GM19240 (cell line): Measurements from ENCODE around the gene PKP1.

DNA sequence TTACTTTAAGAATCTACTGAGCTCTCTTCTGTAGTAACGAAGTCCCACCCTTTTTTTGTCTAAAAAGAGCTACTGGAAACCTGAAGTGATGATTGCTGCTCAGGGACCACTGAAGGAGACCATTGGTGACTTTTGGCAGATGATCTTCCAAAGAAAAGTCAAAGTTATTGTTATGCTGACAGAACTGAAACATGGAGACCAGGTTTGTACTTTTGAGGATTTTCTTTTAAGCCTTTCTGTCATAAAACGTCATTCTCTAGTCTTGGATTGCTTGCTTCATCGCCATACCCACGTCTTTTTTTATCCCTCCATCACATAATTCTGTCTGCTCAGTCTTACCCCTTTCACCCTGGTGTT lies 111.6 kb downstream of the PTPRC start:
- RRBS, result no CpG with 5 or more reads among the region's 4 CpGs

DNA sequence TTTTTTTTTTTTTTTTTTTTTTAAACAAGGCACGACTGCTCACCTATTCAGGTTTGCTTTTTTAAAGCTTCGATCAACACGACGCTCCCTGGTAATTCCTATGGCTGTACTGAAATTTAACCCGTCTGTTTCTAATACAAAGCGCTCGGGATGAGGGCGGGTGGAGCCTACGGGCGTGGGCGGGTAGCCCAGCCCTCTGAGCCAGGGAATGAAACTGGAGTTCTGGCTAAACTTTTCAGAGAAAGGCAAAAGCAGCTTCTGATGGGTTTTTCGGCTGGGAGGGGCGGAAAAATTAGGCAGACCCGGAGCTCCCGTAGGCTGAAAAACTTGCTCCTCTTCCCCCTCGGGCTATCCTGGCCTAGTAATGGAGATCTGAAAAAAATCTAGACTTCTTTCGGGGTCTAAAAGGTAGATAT lies 7.3 kb downstream of the NR5A2 start:
- RRBS, result no CpG with 5 or more reads among the region's 17 CpGs

DNA sequence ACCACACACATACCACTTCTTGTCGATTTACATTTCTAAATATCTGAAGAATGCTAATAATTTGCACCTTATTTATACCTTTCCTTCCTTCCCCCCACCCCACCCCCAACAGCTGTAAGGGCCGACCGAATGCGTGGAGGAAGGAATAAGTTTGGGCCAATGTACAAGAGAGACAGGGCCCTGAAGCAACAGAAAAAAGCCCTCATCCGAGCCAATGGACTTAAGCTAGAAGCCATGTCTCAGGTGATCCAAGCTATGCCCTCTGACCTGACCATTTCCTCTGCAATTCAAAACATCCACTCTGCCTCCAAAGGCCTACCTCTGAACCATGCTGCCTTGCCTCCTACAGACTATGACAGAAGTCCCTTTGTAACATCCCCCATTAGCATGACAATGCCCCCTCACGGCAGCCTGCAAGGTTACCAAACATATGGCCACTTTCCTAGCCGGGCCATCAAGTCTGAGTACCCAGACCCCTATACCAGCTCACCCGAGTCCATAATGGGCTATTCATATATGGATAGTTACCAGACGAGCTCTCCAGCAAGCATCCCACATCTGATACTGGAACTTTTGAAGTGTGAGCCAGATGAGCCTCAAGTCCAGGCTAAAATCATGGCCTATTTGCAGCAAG lies 20.7 kb downstream of the NR5A2 start:
- RRBS, result no CpG with 5 or more reads among the region's 9 CpGs

DNA sequence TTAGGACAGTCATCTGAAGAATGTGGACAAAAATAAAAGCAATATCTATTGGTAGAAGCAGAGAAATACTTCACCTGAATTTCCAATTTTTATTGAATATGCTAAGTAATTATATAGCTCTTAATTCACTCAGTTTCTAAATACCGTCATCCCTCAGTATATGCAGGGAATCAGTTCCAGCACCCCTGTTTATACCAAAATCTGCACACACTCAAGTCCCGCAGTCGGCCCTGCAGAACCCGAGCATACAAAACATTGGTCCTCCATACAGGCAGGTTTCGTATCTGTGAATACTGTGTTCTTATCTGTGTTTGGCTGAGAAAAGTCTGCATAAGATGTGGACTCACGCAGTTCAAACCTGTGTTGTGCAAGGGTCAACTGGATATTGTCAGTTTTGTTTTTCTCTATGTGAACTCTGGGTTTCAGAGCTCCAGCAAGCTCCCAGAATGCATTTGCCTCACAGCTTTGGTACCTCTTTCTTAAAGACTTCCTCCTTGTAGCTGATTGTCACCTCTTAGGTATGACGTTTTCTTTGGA lies 100.5 kb downstream of the NR5A2 start:
- RRBS, result no CpG with 5 or more reads among the region's 7 CpGs

DNA sequence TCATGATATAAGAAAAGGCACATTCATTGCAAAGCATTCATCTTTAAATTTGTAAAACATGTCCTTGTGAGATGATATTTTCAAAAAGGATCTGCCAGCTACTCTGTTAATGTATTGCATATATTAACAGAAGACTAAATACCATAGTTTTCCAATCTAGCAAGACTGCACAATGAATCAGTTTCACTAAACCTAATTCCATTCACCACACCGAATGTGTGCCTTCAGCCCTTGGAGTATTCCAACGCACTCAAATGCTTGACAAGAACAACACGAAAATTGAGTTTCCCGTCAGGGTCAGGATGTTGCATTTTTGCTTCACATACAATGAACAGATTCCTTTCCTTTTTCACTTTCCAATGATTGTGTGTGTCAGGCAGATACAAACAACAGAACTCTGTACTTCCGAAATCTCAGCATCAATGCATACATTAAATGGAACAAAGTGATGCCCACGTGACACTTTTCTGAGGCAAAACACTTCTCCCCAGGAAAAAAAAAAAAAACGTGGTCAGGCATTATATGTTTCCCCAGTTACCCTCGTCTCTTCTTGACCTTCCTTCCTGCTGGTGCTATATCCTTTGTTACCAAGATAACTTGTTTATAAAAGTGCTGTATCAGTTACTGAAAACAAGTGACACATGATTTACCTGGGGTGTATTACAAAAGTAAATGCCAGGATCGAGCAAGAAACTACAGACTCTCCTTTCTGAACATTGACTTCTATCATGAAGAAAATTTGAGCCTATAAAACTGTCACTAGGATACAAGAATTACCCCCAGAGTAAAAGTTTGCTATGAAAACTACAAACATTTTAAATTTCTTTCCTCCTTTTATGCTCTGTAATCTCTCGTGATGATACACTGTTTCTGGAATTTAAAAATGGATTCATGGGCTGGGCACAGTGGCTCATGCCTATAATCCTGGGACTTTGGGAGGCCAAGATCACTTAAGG lies 181.7 kb downstream of the ZNF281 start:
- RRBS, result no CpG with 5 or more reads among the region's 10 CpGs

DNA sequence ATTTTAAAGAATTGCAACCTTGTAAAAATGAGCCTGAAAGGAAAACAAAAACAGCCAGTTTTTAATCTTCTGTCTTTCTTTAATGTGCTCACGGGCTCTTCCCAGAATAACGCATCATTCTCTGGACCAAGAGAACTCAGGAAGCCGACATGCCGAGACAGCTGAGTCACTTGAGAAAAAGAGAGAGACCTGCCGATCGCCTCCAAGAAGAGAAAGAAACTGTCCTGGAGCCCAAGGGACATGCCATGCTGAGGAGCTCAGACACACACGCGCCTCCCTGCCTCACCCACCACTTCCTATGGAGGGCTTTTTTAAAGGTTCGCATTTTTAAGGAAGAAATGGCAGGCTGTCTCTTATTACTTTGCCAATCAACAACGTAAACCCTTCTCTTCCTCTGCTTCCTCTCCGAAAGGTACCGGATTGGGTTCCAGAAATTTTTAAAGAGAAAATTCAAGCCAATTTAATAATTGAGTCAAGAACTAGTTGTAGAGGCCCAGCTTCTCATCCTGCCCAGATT lies 176.4 kb downstream of the ZNF281 start:
- RRBS, result no CpG with 5 or more reads among the region's 12 CpGs

DNA sequence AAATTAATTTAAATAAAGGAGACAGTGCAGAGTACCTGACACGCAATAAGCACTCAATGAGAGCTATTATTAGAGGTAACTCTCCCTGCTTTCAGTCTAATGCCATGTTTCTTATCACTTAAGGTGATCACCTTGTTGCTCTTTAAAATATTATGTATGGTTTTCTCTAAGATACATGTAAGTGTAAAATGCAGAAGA lies 108.2 kb downstream of the ZNF281 start:
- RRBS, result no CpG with 5 or more reads among the region's 1 CpG

- RRBS, result no CpG with 5 or more reads among the region's 7 CpGs
Observed at GRCh38 chr1:200368176-200368656, 41.6 kb downstream of the ZNF281 start.

DNA sequence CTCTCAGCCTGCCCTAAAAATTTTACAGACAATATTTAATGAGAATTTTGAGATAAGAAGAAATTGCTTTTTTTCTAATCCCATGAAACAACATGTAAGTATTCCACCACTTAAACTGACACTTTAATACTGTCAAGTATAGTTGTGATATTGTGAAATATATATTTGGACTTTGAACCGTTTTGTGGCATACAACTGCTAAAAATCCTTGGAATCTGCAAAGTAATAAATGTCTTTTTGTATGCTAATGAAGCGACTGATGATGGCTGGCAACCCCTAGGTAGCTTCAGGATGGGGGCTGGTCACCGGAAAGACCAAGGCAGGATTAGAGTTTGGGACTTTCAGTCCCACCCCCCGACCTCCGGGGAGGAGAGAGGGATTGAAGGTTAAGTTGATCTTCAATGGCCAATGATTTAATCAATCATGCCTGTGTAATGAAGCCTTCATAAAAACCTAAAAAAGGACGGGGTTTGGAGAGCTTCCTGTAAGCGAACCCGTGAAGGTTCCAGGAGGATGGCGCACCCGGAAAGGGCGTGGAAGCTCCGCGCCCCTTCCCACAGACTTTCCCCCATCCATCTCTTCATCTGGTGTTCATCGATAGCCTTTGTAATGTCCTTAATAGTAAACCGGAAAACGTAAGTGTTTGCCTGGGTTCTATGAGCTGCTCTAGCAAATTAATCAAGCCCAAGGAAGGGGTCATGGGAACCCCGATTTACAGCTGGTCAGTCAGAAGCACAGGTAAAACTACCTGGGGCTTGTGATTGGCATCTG lies 1.7 kb upstream of the ZNF281 start:
- RRBS, result 94% methylated on average over 7 of the region's 17 CpGs

- RRBS, result no CpG with 5 or more reads among the region's 8 CpGs
Observed at GRCh38 chr1:200628168-200628901, 7.8 kb upstream of the KIF14 start.

DNA sequence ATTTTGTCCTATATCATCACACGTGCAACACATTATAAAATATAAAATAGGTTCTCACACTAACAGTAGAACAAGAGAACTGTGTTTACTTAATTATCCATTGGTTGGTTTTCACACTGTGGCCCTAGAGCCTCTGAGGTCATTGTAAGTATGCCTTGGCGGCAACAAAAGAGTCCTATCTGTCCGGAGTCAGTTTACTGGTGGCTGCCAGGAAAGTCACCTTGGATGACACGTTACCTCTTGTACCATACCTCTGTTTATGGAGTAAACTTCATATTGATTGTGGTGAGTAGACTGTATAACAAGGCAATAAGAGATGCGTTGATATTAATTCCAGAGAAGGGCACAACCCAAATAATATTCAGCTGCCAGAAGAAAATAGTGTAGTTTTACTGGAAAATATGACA lies 20.3 kb upstream of the KIF14 start:
- RRBS, result no CpG with 5 or more reads among the region's 5 CpGs

GRCh38 chr1:200642362-200642916 lies 21.9 kb upstream of the KIF14 start:
- RRBS, result no CpG with 5 or more reads among the region's 6 CpGs

DNA sequence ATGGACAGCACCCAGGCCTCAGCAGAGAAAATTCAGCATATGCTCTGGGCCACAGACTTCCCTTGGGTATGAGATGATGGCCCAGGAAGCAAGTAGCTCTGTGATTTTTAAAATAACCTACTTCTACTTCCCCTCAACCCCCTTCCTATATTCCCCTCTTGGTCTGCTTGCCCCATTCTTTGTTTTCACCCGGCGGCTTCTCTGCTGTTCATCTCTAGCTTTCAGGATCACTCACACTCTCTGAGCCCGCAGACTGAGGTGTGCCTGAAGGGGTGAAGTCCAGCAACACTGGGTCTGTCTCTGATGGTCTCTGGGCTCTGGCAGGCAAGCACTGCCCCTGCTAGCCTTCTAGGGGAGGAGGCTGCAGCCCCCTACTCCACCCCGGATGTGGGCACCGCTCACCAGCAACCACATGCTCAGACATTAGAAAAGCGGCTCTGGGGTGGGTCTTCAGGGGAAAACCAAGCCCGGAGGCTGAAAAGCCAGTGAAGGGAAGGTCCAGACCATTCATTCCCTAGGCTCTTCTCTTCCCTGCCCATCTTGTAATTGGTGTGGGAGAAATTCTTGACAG lies 2.8 kb upstream of the GPR25 start:
- RRBS, result 10% methylated on average over 3 of the region's 7 CpGs

DNA sequence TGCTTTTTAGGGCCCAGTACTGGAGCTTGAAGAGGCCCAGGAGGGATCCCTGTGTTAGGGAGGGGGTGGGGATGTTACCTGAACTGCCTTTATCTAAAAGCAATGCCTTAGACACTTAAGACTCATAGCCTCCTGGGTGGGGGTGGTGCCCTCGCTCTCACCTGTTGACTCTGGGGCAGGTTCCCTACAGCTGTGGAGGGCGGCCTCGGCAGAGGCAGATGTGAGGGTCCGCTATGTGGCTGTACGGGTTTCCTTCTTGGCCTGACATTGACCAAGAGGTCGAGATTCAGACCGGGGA lies 728 bp downstream of the INAVA start:
- RRBS, result 25% methylated on average over 1 of the region's 7 CpGs

GRCh38 chr1:200905693-200906225 lies 11.1 kb downstream of the INAVA start:
- RRBS, result no CpG with 5 or more reads among the region's 5 CpGs

DNA sequence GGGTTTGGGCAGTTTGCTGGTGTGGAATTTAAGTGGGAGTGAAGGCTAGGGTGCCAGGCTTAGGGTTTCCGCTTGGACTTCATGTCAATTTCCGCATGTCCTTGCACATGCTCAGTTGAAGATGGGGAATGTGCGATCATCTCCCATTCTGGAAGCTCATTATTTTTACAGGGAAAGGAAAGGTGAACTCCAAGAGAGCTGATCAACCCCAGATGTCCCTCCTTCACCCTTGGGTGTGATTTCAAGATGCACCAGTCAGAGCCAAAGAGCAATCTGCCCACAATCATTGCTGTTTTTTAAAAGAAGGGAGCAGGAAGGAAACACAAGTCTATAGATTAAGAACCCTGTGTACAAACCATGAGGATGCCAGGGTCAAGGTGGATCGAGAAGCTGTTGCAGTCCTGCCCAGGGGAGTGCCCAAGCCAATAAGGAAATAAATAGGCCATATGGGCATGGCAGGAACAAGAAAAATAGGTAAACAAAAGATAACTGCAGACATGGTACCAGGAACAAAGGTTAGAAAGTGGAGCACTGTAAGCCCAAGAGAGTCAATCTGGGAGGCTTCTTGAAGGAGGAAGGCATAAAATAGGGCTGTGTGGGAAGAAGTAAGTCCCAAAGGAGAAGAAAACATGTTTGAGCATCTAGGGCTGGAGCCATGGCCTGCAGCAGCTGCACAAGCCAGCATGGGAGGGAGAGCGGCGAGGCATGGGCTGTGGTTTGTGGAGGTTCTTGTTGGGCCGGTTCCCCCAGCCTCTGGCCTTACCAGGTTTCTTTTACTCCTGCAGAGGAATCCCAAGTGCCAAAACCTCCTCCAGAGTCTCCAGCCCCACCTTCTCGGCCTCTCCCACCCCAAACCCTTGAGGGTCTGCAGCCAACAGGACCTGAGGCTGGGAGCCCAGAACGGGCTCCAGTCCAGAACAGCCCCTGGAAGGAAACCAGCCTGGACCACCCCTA lies 13.5 kb downstream of the INAVA start:
- RRBS, result no CpG with 5 or more reads among the region's 9 CpGs

DNA sequence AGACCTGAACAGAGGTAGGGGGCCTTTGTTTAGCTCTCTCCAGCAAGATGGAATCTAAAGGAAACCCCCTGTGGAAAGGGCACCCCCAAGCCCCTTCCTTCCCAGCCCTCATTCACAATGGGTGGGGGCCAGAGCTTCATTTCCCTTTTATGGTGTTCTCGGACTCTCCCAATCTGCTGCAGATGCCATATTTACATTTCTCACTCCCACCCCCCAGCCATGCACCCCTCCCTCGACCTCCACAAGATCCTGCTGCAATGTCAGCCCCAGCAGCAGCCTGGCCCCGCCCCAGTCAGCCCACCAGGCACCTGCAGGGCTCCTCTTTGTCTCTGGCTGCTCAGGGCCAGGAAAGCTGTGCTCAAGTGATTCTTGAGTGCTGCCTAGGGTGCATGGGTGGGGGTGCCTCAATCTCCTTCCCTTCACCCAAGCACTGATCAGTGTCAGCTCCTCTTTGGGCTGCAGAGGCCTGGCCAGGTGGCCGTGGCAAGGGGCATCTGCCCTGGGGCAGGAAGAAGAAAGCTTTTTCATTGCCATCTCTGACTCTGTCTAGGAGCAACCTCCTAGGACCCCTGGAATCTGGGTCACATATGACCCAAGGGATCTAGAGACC lies 1.7 kb downstream of the KIF21B start:
- RRBS, result no CpG with 5 or more reads among the region's 4 CpGs

- RRBS, result no CpG with 5 or more reads among the region's 11 CpGs
Observed at GRCh38 chr1:201100062-201100578, 12.1 kb downstream of the CACNA1S start.

DNA sequence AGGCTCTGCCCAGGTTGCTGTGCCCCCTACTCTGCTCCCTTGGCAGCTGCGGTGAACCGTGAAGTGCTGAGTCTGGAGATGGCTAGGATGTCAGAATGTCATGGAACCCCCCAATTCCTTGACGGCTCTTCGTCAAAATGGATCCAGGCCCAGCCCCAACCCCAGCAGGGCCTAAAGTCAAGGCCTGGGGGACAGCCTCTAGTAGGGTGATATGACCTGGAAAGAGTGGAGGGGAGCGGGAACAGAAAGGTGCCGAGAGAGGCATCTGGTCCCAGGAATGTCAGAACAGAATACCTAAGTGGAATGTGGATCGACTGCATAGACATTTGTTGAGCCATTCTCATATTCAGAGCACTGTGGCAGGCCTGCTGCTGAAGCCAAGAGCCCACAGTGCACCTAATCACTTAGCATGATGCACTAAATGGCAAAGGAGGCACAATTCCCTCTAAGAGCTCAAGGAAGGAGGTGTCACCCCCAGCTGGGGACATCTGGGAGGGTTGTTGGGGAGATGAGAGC lies 8.8 kb upstream of the PKP1 start:
- RRBS, result no CpG with 5 or more reads among the region's 7 CpGs

GRCh38 chr1:201282930-201284007 lies at the start of gene PKP1:
Gene PKP1 (plus strand): TSS chr1:201283506.
- RRBS, result no CpG with 5 or more reads among the region's 68 CpGs